Bronchus fibroblast of lung (primary cell): ENCODE measurements around a stretch of chr2.

- RAMPAGE, long total RNA: no peak
These were observed 41.5 kb downstream of the TBC1D8 start for GRCh38 chr2:101109461-101110251.

- RAMPAGE, long total RNA: no peak
These were observed 20.8 kb upstream of the CNOT11 start for GRCh38 chr2:101231910-101232318.

DNA sequence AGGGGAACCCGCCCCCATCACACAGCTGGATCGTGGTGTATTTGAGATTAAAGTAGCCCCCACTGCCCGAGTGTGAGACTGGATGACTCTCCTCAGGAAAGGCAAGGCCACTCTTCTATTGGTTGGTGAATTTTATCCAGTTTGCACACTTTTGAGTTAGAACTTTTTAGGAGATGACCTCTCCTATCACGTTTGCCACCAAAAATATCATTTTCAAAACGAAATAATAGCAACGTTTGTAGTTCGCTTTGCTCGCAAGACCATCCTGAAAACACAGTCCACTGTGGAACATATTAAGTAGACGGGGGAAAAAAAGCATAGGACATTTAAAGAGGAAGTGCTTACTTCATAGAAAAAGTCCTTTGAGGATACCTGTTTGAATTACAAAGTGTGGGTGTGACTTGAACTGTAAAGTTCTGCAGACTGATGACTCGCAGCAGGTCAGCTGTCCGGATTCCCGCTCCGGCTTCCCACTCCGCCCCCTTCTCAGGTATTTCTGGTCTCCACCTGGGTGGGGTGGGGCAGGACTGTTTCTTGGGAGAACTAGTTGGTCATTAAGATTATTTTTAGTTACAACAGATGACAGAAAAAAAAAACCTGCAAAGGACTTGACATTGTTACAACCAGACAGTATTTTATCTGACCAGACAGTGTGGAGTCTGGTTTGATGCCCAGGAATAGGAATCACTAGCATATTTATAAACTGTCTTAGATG lies 13.2 kb downstream of the CNOT11 start:
- RAMPAGE, long total RNA: no peak

- RAMPAGE, long total RNA: no peak
These were observed 2.9 kb downstream of the RNF149 start for GRCh38 chr2:101305547-101306144.

DNA sequence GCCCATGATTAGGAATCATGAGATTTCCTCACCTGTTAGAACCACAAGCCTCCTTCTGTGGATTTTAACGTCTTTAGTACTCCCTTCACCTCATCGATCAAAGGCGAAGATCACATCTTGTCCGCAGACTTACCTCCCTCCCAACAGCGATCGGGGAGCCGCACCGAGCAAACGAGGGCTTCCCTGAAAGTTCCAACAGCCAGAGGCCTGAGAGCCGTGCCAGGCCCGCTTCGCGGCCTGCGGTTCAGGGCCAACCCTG lies 763 bp downstream of the RNF149 start:
- RAMPAGE, long total RNA: no peak

DNA sequence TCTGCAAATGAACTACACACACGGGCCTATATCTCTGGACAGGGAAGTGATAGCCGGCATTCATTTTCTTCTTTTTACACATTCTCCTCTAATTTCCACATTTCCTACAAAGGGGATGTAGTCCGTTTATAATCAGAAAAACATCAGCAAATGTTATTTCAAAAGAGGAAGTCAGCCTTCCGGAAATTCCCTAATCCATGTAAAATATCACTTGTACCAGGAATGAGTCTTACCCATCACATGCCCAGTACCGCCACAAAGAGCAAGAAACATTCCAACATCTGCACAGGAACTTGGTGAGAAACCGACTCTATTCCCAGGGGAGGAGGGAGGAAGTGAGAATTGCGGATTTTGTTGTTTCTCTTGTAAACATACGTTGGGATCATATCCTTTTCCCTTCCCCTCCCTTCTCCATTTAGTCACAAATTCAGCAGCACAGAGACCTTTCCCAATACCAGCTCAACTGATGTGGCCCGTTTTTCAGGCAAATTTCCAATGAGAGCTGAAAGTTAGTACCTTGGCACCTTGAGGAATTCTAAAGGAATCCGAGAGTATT lies 10.7 kb downstream of the RFX8 start:
- RAMPAGE, long total RNA: no peak

- RAMPAGE, long total RNA: no peak
These were observed 39.3 kb downstream of the MAP4K4 start for GRCh38 chr2:101736810-101737287.

- RAMPAGE, long total RNA: no peak
These were observed 61.7 kb downstream of the MAP4K4 start for GRCh38 chr2:101759138-101759619.

GRCh38 chr2:101823720-101824130 lies 126.2 kb downstream of the MAP4K4 start:
- RAMPAGE, long total RNA: no peak

- RAMPAGE, long total RNA: no peak
These were observed 121.4 kb upstream of the IL1R2 start for GRCh38 chr2:101870029-101871069.

DNA sequence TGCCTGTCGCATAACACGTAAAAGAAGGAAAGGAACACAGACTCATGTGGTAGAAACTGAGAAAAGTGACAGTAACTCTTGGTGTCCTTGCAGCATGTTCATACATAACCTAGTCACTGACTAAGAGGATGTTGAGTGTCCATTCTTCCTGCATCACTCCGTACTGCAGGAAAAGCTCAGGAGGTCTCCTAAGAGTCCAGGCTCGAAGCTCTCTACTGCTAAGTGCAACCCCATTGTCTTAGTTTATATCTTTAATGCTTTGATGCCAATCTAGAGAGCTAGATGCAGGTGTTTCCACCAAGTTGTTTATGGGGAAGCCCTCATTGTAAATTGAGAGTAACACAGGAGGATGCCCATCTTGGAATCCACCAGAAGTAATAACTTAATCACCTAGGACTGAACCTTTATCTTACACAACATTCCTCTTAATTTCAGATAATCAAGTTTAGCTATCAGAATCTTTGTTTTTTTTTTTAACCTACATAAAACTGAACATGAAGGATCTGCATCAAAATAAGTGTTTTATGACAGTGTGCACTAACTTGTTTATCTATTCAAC lies 91.0 kb upstream of the IL1R2 start:
- RAMPAGE, long total RNA: no peak

GRCh38 chr2:102034887-102035341 lies 43.2 kb downstream of the IL1R2 start:
- RAMPAGE, long total RNA: no peak

GRCh38 chr2:102061122-102061849 lies 69.5 kb downstream of the IL1R2 start:
- RAMPAGE, long total RNA: no peak

- RAMPAGE, long total RNA: no peak
These were observed 41.8 kb upstream of the IL1R1 start for GRCh38 chr2:102100717-102101258.

DNA sequence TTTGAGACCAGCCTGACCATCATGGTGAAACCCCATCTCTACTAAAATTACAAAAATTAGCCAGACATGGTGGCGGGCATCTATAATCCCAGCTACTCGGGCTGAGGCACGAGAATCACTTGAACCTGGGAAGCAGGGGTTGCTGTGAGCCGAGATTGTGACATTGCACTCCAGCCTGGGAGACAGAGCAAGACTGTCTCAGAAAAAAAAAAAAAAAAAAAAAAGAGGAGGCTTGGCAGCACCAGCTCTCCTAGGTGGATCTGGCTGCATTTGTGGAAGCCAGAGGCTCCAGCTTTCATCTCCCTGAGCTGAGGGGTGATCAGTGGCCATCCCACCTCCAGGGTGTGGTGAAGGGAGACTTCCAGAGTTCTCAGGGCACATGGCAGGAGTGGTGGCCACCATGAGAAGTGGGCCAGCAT lies 38.7 kb upstream of the IL1R1 start:
- RAMPAGE, long total RNA: no peak

GRCh38 chr2:102240567-102241262 lies 53.9 kb downstream of the IL1RL2 start:
- RAMPAGE, long total RNA: no peak

DNA sequence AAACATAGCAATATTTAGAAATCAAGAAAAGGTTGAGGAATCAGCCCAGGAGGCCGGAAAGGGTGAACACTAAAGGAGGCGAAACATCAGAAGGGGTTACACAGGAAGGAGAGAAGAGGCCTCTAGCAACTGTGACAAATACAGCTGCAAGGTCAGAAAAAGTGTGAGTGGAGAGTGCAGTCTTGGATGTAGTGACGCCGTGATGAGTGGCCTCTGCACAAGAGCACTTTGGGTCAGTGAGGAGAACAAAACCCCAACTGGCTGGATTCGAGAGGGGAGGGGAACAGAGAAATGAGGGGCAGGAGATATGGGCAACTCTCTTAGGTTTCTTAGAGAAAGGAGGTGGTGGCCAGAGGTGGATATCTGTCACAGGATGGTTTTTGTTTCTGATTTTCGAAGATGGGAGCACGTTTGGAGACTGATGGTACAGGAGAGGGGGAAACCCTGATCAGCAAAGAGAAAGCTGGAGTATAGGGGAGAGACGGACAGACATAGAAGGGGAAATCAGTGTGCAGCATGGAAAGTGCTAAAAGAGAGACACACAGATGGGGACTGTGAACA lies 46.5 kb downstream of the MFSD9 start:
- RAMPAGE, long total RNA: no peak

- RAMPAGE, long total RNA: no peak
These were observed 26.9 kb downstream of the TMEM182 start for GRCh38 chr2:102788594-102789273.

DNA sequence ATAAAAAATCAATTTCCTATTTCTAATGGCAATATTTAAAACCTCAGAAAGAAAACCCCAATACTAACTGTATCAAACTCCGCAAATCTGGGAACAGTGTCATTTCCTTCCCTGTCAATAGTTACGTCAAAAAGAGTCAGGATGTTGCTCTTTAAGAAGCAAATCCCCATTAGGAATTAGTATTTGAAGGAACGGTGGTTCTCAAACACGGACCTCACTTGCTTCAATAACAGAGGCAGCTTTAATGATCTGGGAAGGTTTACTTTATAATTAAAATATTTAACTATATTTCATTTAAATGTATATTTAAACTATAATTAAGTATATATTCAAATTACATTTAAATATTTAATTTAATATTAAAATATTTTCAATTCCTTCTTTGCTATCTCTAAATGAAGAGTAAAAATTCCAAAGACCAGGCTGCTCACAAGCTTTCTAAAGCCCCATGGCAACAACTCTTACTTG lies 63.1 kb upstream of the POU3F3 start:
- RAMPAGE, long total RNA: no peak

DNA sequence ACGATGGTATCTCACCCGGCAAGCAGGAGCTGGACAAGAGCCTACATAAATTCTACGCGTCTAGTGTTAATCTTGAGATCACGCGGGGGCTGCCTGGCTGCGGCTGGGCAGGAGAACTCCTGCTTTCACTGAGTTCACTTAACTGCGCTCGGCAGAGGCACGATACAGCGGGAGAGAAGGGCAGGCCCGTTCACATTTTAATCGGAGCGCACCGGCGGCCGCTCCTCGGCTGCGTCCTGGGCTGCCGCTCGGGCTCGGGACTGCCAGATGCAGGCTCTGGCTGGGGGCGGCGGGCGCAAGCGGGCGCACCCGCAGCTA lies 1.7 kb upstream of the POU3F3 start:
- RAMPAGE, long total RNA: no peak